Aorta (tissue), 1 donor: ENCODE results near the genes TMEM184C and IQCM.

DNA sequence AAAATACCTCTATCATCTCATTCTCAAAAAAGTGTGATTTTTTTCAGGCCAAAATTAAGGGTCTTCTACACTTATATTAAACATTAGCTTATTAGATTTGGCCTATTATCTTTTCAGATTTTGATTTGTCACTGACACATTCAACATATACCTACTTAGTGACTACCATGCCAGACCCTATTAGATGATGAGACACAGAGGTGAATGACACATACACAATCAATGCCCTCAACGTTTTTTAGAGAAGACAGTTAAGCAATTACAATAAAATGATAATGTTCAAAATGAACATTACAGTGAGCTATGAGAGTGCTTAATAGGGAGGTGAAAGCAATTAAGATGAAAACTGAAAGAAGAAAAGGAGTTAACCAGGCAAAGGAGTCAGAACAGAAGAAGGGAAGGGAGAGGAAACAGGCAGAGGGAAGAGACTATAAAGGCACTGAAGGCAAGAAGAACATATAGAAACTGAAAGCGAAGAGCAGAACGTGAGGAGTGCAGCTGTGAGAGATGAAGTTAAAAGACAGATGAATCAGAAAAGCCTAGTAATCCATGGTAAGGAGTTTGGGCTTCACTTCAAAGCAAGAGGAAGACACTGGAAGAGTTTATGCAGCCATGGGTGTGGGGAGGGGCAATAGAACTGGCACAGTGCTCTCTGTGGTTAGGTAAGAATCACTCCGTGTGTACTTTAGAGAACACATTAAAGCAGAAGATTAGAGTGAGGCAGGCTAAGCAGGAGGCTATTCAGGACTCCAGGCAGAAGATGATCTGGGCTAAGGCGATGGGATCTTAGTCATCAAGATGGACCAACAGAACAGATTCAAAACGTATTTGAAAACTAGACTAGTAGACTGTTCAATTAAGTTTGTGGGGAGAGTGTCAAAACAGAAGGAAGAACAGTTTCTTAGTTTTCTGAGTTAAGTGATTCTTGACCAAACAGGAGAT, 119.1 kb downstream of the REELD1 start:
- PRO-cap, result no peak

DNA sequence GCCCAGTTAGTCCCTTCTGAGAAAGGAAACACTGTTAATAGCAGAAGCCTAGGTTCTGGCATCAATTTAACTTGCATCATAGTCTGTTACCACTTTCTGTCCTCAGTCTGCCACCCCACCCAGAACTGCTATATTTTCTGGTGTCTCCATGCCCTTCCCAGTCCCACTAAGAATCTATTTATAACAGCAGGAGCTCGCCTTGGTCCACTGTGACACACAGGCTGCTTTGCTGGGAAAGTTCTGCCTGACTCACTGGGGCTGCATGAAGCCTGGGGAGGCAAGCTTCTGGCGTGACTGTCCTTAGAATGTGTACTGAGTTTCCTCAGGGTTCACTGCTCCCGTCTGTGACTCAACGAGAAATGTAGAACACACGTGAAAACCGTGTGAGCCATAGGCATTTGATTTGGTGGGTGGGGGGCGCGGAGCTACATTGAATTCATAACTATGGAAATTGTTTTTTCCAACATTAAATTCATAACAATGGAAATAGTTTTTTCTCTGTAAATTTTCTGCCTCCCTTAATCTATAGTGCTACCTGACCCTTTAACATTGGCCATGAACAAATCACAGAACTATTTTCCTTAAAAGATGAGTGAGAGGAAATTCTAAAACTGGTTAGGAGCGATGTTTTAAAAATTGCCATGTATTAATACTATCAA, 158.0 kb upstream of the TTC29 start:
- PRO-cap, result no peak

DNA sequence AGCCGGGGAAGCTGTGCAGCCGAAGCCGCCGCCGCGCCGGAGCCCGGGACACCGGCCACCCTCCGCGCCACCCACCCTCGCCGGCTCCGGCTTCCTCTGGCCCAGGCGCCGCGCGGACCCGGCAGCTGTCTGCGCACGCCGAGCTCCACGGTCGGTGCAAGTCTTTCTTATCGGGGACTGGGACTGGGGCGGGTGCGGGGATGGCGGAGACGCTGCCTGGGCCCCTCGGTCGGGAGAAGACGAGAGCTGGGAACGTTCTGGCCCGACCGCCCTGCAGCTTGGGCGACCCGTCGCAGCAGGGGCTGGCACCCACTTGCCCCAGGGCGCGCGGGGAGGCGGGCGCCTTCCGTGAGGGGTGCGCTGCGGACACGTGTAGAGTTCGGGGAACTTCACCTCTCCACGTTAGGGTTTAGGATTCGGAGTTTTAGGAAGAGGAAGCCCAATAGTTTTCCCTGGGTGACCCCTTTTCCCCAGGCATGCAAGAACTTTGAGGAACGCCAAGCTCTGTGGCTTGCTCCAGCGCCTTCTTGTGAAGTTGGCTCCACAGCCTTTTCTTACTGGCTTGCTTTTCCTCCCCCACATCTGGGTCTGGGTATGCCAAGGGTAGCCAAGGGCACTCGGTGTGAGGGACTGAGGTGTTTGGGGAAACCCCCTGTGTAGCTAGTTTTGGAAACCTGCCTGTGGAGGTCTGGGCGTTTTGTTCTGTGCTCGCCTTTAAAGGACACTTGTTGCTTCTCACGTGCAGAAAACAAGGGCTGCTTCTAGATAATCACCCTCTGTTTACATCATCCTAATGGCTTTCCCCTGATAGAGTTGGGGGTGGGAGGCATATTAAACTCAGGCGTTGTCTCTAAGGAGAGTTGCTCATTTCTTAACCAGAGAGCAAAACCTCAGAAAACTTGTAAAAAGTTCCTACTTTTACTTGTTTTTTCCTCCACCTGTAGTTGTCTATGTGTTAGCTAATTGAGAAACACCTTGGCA, 620 bp downstream of the EDNRA start:
- PRO-cap, result bidirectional peak, plus-strand start at position 321 of the sequence, minus-strand start at position 280 of the sequence; unidirectional peak, minus-strand start at position 525 of the sequence

GRCh38 chr4:147528726-147529314, 47.9 kb downstream of the EDNRA start:
- PRO-cap, result no peak

DNA sequence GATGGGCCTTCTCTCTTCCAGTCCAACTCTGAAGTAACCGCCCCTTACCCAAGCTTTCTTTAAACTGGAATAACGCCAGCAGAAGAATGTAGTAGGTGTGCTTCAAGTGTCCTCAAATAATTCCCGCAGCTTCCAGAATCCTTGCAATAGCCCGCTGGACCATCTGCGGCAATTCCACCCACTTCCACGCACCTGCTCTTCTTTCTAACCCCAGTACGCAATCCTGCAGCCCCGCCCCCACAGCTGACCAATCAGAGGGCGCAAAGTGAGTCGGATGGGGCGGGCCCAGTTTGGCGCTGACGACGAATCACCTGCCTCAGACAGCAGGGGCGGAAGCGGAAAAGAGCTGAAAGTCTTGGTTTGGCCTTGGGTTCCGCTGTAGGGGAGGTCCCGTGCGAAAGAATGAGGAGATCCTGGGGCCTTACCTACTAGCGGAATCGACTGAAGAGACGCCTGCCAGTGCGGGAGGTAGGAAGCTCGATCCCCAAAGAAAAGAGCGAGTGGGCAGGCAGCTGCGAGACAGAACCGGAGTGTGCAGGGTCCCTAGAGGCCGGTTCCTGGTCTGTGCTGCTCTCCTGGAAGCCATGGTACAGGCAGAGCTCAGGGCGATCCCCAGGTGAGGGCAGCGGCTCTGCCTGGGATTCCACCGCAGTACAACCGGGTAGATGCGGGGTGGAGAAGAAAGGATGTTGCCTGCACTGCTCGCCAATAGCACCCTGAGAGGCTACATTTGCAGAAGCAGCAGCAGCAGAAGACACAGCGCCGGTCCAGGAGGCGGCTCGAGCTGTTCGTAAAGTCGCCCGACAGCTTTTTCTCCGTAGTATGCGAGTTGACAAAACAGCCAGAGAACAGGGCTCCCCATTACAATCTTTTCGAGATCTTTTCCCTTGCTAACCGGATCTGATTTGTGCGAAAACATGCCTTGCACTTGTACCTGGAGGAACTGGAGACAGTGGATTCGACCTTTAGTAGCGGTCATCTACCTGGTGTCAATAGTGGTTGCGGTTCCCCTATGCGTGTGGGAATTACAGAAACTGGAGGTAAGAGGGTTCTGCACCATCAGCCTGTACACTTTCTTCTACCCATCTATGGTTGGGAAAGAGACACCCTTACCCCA, at the start of gene TMEM184C:
TSS of gene TMEM184C (plus strand) at position 358 of the 1,117 bp plus-strand sequence.
- PRO-cap, result bidirectional peak, plus-strand start at position 379 of the sequence, minus-strand start at position 188 of the sequence

DNA sequence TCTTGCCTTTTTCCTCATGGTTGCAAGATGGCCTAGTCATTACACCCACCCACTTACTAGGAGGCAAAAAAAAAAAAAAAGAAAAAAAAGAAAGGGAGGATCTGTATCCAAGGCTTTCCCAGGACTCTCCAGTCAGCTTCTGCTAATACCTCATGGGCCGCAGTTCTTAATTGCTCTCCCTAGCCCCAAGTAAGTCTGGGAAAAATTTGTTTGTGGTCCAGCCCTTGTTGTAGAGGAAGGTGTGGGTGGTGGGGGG, 24.1 kb downstream of the ARHGAP10 start:
- PRO-cap, result no peak

GRCh38 chr4:147822013-147822654, 90.2 kb downstream of the ARHGAP10 start:
- PRO-cap, result no peak

- PRO-cap, result no peak
Observed at GRCh38 chr4:147855502-147856174, 123.8 kb downstream of the ARHGAP10 start.

- PRO-cap, result no peak
Observed at GRCh38 chr4:147874688-147875348, 142.9 kb downstream of the ARHGAP10 start.

DNA sequence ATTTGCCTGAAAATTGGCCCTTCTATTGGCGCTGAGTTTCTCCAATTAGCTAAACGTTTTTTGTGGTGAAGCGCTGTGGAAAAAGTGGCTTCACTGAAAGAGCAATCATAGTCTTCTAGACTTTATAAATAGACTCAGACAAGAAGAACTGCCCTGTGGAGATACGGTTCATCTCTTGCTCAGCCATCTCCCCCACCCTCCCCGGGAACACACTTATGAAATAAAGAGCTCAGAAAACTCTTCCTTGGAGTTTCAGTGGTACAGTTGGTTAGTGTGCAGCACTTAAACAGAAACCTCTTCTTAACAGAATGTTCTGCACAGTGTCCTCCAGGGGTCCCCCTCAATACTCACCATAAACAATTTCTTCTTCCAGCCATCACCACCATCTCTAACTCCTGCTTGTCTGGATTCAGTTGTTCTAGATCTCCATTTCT, 313.0 kb downstream of the ARHGAP10 start:
- PRO-cap, result no peak

GRCh38 chr4:148052463-148053071, 320.7 kb downstream of the ARHGAP10 start:
- PRO-cap, result no peak

DNA sequence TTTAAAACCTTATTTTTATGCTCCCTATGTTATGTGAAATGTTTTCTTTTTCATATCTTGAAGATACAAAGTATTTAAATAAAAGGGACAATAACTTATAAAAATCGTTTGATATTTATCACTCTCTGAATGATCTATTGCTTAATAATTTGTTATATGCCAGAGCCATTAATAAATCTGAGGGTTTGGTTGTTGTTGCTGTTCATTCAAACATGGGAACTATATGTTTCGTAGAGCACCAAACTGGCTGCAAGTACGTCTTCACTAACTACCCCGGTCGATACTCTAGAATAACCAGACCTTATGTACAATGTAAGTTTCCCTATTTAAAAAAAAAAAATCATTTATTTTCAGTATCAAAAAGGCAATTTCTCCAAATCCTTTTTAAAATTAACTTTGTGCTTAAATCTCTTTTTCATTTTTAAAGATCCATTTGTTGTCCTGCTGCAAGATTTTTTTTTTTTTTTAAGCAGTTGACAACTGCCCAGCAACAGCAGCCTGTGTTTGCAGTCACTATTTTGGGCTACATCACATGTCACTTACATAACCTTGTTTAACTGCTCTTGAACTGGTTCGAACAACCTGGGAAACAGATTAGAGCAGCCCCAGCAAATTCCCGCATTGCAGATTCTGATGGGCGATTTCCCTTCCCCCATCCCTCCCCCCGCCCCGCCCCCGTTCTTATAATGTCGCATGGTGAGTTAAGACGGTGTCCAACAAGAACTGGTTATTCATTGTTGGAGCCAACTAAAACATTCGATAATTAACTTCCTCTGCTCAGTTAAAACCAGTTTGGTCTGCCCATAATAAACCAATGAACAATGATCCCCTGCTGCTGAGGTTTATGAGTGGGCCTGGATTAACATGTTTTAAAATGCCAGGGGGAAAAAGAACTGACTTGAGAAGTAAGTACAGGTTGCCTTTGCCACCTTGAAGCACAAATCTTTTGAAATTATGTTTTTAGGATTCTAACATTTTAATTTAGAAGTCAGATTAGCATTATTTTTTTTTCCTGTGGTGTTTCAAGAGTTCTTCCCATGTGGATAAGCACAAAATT, 238.9 kb downstream of the NR3C2 start:
- PRO-cap, result no peak

- PRO-cap, result no peak
Observed at GRCh38 chr4:148436165-148436461, 6.1 kb downstream of the NR3C2 start.

DNA sequence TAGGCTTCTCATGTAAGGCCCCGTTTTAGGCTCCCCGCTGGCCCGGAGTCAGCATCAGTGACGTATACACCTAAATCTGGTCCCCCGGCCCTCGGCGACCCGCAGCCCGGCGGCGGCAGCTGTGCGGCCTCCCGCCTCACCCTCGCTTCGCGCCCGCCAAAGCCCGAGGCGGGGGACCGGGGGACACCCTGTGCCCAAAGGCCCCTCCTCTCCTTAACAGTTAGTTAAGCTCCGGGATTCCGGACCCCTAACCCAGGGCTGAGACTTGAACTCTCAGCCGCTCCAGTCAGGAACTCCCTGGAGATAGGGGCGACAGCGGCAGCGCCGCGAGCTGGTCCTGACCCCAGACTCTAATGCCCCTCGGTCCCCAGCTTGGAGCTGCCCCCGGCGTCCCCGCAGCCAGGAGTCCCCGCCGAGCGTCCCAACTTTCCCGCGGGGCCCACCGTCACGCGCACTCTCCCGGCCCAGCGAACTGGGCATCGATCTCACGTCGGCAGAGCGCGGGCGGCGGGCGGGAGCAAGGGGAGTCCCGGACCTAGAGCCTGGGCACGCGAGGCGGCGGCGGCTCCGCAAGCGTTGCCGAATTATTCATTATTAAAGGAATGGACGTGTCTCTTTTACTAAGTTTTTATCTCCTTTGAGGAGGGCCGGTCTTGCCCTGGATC, 1.5 kb upstream of the NR3C2 start:
- PRO-cap, result no peak

GRCh38 chr4:148693869-148694184, 251.6 kb upstream of the NR3C2 start:
- PRO-cap, result no peak

GRCh38 chr4:149815542-149816044, at the start of gene IQCM:
Gene IQCM (minus strand): TSS chr4:149815843.
- PRO-cap, result no peak

DNA sequence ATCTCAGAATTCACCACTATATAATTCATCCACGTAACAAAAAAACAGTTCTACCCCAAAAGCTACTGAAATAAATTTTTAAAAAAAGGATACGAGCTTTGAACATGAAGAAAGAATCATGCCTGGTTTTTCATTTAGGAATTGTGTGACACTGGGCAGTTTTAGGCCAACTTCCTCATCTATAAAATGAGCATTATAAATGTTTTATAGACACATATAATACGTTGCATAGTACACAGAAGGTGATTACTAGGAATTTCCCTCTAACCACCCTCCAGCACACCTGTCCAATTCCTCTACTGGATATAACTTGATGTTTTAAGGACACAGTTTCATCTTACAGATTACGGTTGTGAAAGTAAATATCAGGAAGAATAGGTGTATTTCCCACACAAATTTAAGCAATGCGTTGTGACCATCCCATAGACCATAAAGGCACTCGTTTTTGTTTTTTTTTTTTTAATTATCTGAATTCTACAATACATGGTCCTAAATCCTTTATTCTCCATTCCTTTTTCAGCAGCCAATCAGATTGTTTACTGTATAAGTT, 85.5 kb upstream of the IQCM start:
- PRO-cap, result no peak

- PRO-cap, result no peak
Observed at GRCh38 chr4:150173884-150174461, 95.7 kb downstream of the DCLK2 start.

- PRO-cap, result no peak
Observed at GRCh38 chr4:150256646-150257536, 178.6 kb downstream of the DCLK2 start.

DNA sequence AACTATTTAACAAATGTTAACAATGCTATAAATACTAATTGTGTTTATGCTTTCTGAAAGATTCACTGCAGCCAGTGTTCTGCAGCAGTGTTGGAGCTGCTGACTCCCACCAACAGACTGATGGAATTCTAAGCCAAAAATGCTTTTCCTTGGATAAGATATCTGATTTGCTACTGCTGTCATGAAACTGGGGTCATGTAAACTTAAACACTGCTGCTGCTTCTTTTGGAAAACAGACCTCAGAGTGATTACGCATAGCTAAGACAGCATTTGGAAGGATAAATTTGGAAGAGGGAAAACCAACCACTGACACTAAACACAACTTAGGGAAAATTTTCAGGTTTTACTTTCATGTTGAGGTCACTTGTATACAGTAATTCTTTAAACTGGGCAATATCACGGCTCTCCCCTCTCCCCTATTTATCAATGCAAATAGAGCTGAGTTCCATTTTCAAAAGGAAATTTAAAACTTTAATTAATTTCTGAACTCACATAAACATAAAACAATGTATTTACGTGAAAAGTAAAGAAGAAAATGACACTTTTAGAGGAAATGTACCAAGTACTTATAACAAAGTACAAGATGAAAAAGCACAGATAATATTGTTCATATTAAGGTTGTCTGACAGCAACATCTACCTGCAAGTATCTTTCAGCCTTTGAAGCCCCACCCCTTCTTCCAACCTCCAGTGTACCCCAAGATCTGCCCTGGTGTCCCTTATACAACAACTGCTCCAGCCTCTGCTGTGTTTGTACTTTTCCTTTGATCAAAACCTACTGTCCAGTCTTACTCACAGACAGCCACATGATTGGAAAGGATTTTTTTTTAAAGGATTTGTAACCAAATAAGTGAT, 243.9 kb upstream of the MAB21L2 start:
- PRO-cap, result no peak